RPMI7951 (cell line): ENCODE results near the genes TYW5, SPATS2L and CFLAR.

- RAMPAGE, long total RNA: no peak
Observed at GRCh38 chr2:197928977-197929811, 124.8 kb downstream of the PLCL1 start.

DNA sequence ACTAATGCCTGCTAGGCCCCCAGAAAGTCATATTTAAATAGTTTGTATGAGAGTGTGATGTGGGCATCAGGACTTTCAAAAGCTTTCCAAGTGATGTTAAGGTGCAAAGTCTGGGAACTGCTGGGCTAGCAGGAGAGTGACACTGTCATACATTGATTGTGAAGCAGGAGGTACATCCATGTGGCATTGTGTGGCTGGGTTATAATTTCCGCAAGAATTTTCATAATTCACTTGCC is 508.7 kb downstream of the PLCL1 start:
- RAMPAGE, long total RNA: no peak

- RAMPAGE, long total RNA: no peak
Observed at GRCh38 chr2:198494909-198495362, 690.5 kb downstream of the PLCL1 start.

DNA sequence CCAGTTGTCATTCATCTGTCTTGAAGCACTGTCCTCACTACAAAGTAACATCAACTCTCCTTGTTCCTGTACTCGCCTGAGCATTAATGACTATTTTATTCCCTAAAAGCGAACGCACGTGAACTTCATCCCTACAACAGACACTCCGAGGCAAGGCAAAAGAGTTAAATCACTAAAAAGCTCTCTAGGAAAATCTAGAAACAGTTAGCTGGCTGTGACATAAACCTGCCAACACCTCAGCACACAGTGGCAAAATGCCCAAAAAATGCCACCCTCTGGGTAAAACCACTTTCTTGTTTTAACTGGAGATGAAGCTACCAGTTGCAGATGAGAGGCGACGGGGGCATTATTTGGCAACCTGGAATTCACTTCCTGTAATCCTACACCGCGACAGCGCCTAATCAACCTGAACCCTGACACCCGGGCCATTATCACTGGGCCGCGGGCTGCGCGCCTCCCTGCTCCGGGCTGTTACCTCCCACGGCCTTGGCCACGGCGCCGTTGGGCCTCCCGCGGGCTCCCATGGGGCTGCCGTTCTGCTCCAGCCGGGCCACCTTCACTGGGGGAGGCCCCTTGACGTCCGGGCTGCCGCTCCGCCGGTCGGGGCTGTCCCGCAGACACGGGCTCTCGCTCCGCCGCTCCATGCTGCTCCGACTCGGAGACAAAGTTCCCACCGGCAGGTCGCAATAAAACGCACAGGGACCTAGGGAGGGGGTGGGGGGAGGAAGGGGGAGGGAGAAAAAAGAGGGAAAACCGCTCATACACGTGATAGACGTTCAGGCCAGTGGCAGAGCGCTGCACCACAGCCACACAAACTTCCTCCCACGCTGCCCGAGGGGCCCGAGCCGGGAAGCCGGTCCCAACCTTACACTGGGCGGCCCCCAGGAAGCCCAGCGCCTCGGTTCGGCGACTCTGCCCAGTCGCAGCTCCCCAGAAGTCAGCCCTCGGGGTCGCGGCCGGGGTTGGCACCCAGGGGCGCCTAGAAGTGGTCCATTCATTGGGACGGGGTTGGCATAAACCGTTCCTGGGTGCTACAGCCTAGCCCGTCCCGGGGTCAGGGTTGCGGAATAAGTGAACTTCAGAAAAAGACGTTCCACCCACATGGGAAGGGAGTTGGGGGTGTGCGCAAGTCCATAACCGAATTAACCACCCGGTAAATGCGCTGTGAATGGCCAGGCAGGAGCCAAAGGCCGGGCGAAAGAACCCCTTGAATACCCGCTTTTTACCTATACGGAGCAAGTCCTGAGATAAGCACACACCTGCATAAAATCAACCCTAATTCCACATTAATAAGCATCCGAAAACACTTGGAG is 1.9 kb downstream of the SATB2 start:
- RAMPAGE, long total RNA: no peak

- RAMPAGE, long total RNA: start-site peak on the plus strand at chr2:199955758-199955831, 39 and 26 reads in 2 replicates
Observed at GRCh38 chr2:199954921-199955905, at the start of gene TYW5. TYW5 (minus strand) TSS chr2:199955491.

DNA sequence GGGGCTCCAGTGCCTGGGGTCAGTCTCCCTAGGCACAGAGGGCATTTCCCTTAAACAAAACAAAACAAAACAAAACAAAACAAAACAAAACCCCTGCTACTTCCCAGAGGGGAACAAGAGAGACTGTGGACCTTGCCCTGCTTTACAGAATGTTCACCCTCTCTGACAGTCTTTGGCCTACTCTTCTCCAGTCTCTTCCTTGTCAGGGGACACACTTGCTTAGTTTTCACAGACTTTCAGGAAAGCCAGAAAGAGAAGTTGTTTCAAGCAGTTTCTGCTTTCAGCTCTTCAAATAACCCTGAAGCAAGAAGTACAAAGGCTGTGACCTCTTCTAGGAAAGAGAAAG is 143.1 kb upstream of the SPATS2L start:
- RAMPAGE, long total RNA: no peak

GRCh38 chr2:200221061-200221589 is 85.4 kb upstream of the SPATS2L start:
- RAMPAGE, long total RNA: no peak

GRCh38 chr2:200305831-200306751 is at the start of gene SPATS2L:
SPATS2L (plus strand) TSS chr2:200306693.
- RAMPAGE, long total RNA: no peak

GRCh38 chr2:200377167-200377452 is 70.6 kb downstream of the SPATS2L start:
- RAMPAGE, long total RNA: no peak

DNA sequence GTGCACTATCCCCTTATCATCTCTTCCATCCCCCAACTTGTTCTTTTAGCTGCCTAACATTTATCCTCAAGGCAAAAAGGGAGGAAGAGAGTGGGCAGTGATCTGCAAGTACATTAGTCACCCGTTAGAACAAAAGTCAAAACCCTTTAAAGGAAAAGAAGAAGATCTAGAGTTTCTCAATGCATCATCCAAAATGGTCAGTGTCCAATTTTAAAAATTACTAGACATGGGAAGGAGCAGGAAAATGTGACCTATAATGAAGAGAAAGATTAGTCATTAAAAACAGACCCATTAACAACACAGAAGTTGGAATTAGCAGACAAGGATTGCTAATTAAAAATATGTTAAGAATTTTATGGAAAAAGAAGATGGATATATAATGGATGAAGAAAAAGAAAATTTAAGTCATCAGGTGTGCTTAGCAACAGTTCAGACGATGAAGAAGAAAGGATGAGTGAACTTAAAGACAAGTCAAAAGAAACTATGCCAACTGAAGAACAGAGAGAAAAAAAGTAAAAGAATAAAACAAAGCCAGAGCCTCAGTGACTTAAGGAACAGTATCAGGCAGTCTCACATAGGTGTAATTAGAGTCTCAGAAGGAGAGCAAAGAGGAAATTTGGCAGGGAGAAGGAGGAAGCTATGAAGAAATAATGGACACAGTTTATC is 77.3 kb downstream of the KCTD18 start:
- RAMPAGE, long total RNA: no peak

- RAMPAGE, long total RNA: no peak
Observed at GRCh38 chr2:200587045-200587523, 1.3 kb downstream of the AOX1 start.

DNA sequence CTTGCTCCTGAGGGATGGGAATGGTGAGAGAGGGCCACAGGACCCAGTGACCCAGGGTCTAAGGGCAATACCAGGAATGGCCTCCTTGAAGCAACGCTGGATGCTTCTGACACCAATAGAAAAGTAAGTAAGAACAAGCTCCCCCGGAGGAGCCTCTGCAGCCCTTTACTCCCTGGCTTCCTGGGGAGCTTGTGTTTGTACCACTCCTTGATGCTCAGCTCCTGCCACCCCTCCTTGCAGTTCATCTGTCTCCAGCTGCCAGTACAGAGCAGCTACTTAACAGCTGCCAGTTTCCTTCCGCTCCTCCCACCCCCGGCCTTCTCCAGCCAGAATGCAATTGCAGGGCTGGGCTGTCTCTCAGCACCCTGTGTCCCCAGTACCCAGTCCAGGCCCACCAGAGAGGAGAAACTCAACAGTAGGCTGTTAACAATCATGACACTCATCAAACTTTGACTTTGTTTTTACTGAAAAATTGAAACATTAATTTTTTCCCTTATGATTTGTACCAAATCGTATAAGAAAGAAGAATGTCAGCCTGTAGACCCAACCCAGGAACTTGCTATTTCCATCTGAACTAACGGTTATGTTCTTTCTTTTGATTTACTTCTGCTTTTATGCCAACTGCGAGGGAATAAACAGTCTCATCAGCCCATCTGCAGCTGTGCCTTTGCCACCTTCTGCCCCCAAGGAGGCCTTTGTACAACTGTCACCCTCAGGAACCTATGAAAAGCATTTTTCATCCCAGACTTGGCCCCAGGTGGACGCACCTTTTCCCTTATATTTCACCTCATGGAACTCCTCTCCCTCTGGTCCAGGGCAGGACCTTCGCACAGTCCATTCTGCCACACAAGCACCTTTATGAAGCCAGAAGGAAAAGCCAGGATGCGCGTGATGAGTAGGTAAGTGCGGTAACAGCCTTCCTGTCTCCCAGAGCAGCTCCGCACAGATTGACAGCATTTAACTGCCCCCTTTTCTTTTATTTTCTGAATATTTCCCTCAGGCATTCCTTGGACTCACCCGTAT is 109.6 kb downstream of the AOX1 start:
- RAMPAGE, long total RNA: no peak

DNA sequence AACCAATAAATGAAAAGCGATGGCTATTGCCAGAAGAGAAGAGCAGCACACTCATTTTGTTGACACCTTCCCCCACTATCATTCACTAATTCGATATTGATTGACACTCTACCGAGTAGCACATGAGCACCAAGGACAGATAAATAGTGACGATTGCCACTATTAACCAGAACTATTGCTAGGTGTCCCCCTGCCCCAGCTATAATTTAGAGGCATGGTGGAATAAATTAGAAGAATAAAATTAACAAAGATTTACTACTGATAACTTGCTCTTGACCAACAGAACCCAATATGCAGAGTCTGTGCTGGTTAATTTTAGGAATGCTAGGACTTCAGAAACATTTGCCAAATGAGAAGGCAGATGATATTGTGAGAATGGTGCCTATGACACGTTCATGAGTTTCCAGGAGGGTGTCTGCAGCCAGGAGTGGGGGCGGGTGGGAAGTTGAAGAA is 101.7 kb upstream of the BZW1 start:
- RAMPAGE, long total RNA: no peak

- RAMPAGE, long total RNA: no peak
Observed at GRCh38 chr2:200747897-200748561, 63.7 kb upstream of the BZW1 start.

GRCh38 chr2:200765363-200766080 is 46.2 kb upstream of the BZW1 start:
- RAMPAGE, long total RNA: no peak

- RAMPAGE, long total RNA: no peak
Observed at GRCh38 chr2:200786750-200787268, 24.9 kb upstream of the BZW1 start.

DNA sequence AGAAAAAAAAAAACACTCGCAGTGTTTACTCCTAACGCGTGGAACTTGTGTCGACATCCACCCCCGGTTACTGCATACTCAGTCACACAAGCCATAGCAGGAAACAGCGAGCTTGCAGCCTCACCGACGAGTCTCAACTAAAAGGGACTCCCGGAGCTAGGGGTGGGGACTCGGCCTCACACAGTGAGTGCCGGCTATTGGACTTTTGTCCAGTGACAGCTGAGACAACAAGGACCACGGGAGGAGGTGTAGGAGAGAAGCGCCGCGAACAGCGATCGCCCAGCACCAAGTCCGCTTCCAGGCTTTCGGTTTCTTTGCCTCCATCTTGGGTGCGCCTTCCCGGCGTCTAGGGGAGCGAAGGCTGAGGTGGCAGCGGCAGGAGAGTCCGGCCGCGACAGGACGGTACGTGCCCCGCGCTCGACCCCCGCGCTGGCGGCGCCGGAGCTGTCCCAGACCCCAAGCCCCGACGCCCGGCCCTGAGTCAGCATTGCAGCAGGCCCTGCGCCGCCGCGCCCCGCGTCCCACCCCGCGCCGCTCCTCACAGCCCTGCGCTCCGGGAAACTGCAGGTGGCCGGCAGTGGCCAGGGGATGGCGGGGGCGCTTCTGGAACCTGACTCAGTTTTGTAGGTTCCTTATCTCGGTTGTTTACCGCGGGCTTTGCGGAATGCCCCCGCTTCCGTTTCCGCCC is at the start of gene CFLAR:
CFLAR (plus strand) TSS at position 85 of the 688 bp plus-strand sequence.
- RAMPAGE, long total RNA: no peak

DNA sequence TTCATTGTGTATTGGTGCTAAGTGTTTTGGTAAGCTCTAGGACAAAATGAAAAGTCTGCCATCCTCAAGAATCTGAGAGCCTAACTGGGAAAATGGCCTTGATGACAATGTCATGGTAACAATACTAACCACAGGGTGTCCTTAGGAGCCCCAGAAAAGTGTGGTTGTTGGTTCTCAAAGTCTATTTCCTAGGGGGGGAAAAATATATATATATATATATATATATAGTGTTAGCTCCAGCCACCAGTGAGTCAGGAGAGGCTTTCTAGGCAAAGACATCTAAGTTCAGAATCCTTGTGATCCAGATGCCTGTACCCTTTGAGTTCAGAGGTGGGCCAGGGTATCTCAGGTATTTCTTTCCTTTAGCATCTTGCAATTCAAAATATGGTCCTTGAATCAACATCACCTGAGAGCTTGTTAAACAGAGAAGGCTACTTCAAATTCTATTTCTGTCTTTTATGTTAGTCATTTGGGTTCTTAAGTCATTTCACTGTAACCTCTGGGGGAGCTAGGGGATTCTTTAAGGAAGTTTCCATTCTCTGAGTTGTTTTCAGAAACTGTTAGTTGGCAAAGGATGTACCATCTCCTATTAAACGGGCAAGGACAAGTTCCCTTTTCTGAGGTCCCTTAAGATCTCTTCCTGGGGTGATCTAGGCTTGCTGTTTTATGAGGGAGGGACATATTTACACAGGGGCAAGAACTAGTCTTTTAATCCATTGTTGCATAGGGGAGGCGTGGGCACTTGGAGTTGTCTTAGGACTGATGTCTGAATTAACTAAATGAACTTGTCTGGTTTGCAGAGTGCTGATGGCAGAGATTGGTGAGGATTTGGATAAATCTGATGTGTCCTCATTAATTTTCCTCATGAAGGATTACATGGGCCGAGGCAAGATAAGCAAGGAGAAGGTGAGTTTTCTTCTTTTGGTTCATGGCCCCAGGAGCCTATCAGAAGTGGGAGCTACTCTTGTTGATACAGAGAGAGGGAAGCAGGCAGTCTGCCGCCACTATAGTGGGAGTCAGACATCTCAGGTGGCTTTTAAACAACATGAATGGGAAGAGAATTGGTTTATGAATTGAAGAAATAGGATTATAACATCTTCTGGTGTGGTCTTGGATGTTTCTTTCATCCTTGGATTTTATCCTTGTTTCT is 16.6 kb downstream of the CFLAR start:
- RAMPAGE, long total RNA: no peak

DNA sequence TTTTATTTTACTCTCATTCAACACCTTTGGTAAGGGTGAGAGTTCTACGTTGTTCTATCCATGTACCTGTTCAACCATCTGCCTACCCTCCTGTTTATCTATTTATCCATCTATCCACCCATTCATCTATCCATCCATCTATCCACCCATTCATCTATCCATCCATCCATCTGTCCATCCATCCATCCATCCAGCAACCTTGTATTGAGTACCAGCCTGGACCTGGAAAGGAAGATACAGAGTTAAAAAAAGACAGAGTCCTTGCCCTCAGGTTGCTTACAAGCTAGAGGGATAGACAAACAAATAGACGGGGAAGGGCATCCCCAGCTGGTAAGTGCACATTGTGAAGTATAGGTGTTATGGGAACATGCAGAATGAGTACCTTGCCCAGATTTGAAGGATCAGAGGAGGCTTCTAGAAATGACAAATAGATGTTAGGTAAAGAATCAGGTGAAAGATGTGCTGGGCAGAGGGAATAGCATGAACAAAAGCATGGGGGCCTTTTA is 26.7 kb downstream of the CASP10 start:
- RAMPAGE, long total RNA: no peak

DNA sequence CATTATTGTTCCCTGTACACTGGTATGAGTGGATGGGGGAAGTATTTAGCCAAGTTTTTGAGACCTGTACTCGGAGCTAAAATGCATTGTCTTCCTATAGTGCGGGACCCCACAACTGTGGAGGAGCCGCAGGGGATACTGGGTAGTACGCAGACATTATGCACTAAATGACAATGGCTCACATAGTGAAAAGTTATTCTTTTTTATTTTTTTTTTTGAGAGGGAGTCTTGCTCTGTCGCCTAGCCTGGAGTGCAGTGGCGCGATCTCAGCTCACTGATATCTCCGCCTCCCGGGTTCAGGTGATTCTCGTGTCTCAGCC is 26.1 kb upstream of the CASP8 start:
- RAMPAGE, long total RNA: no peak